GM23248 (cell line): ENCODE data around the genes TET3, C2orf81, INO80B and TLX2.

DNA sequence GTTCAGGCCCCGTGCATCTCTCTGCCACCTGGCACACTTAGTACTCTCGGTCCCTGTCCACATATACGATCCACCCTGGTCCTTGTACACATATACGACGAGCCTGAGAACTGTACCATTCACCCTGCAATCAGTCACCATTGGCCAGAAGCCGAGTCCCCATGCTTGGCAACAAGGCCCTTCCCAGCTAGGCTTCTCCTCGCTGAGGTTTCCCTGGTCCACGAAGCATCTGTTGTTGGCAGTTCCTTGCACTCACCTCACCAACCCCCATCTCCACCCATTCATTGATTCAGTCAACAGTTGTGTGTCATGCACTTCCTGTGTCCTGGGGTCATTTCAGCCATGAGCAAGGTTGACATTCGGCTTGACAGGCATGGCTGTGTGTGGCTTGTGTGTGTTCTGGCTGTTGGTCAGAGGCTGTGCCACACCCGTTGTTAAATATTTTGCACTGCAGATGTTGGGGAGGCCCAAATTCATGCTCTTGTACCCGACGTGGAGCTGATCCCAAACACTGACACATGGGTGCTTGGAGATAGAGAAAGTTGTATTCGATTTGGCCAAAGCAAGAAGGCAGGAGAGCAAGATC lies 489 bp upstream of the NAT8 start:
- RAMPAGE, long total RNA: no peak

DNA sequence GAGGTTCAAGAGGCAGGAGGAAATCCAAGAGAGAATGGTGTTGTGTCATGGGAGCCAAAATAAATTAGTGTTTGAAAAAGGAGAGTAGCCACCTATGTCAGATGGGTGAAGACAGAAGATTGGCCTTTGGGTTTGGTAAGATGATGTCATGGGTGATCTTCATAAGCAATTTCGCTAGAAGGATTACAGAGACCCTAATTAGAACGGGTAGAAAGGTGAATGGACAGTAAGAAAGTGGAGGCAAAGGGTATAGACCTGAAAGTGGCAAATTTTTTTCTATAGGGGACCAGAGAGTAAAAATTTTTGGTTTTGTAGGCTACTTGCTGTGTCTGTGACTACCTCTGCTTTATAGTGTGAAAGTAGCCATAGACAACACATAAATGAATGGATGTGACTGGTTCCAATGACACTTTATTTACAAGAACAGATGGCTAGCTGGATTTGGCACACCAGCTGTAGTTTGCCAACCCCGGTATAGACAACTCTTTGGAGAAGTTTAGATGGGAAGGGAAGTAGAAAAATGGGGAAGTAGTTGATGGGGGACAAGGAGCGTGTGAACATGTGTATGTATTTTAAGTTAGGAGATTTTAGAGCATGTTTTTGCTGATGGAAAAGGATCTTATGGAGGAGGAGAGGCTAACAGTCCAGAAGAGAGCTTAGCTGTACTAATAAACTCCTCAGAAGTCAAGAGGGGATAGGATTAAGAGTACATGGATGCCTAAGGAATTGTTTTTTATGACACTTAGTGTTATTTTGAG lies 9.3 kb downstream of the STAMBP start:
- RAMPAGE, long total RNA: no peak

DNA sequence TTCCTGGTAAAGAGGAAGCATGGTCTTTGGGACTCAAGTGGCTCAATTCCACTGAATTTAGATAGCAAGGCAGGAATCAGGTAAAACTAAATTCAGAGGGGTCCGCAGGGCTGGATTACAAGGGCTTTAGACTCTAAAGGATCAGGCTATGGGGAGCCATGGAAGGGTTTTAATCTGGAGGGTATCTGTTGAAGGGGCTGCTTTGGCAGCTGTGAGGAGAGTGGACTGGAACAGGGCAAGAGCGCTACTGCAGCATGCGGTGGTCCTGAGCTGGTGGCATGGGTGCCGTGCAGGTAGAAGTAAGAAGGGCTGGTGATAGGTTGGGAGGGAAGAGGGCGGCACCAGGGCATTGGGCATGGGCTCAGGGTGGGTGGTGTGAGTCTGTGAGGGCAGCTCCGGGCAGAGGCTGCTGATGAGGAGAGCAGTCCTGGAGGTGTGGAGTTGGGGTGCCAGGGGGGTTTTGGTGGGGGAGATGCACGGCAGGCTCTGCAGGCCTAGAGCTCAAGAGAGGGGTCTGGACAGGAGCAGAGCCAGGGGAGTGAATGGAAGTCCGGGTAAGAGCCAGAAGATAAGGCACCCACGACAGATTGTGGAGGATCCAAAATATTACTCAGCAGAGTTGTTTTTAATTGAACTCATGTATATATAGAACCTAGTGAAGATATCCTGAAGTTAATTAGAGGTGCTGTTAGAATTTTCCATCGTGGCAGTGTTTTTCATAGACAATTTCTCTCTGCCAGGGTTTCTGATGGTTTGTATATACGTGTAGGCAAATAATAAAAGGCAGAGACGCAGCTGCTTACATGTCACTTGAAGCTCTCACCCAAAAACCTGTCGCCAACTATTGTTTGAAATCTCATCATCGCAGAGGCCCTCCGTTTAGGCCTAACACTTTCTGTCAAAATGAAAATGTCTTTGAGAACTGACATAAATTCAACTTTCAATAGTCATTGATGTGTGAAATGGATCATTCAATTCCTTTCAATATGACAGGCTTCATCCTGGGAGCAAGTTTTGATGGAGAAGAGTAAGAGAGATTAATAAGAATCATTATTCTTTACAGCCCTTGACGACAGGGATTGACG lies 2.3 kb downstream of the ACTG2 start:
- RAMPAGE, long total RNA: no peak

- RAMPAGE, long total RNA: no peak
These were observed 5.2 kb downstream of the ACTG2 start for GRCh38 chr2:73897731-73898588.

- RAMPAGE, long total RNA: no peak
These were observed 16.0 kb downstream of the ACTG2 start for GRCh38 chr2:73908931-73909130.

GRCh38 chr2:73920517-73920716 lies 6.3 kb upstream of the DGUOK start:
- RAMPAGE, long total RNA: no peak

DNA sequence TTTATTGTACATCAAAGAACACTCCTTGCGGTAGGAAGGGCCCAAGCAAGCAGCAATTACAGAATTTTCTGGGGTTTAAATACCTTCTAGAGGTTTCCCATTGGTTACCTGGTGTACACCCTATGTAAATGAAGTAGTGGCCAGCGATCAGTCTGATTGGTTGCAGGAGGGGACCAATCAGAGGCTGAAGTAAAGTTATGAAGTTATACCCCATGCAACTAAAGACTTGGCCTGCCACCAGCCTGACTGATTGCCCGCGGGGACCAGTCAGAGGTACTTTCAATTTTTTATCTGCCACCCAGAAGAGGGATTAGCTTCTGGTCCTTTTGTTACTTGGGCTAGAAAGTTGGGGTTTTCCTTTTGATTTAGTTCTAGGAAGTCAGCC lies 1.7 kb upstream of the DGUOK start:
- RAMPAGE, long total RNA: no peak

DNA sequence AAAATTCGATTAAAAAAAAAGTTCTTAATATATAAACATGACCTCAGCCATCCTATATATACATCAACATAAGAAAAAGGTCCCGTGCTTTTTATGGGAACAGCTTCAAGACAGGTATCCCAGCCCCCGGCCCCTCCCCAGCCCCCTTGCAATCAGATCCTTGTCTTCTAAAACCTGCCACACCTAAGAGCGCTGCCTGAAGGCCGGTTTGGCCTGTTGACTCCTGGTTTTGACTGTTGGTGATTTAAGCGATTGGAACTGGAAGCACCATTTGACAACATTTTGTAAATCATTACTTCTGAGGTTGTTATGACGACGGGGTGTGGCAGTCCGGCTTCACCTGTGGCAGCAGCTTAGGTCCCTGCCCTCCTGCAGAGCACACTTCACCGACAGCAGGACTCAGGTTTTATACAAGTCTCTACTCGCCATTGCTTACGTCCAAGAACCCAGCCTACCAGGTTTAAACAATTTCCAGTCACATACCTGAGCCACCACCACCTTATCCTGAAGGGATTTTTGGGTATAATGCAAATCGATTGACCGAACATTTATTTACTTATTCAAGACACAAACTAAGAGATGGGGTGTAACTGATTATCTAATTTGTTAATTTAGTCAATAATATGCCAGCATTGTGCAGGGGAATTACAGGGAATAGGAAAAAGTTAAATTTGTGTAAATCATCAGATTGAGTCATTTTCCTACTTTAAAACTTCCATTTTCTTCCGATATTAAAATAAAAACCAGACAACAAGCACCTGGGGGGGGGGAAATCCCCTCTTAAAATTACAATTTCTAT lies 726 bp upstream of the DGUOK start:
- RAMPAGE, long total RNA: no peak

GRCh38 chr2:73951922-73952821 lies 25.5 kb downstream of the DGUOK start:
- RAMPAGE, long total RNA: no peak

DNA sequence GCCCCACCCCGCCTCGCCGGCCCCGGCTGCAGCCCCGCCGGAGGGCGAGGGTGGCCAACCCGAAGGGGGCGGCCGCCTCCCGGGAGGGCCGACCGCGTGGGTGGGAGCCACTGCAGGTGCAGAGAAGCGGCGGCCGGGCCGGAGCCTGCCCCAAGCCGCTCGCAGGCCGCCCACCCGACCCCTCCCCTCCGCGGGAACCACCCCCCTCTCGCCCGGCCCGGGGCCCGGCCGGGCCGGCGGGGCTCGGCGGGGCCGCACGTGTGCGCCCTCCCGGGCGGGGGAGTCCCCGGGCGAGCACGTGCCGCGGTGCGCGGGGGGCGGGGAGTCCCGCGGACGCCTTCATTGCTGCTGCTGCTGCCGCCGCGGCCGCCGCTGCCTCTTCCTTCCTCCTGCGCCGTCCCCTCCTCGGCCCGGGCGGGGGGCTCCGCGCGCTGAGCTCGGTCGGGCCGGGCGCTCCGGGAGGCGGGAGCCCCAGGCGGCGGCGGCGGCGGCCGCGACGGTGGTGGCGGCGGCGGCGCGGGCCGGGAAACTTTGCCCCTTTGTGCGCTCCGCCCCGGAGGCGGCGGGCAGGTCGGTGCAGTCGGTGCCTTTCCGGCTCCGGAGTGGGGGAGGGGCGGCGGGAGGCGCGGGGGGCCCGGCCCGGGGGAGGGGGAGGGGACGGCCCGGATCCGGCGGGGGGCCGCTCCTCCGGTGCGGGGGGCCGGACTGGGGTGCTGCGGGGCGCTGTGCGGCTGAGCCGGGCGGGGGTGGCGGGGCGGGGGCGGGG lies at the start of gene TET3:
Gene TET3, plus strand, starts transcription at position 323 of the 766 bp plus-strand sequence.
- RAMPAGE, long total RNA: no peak

- RAMPAGE, long total RNA: no peak
These were observed 69.2 kb downstream of the TET3 start for GRCh38 chr2:74053978-74054237.

DNA sequence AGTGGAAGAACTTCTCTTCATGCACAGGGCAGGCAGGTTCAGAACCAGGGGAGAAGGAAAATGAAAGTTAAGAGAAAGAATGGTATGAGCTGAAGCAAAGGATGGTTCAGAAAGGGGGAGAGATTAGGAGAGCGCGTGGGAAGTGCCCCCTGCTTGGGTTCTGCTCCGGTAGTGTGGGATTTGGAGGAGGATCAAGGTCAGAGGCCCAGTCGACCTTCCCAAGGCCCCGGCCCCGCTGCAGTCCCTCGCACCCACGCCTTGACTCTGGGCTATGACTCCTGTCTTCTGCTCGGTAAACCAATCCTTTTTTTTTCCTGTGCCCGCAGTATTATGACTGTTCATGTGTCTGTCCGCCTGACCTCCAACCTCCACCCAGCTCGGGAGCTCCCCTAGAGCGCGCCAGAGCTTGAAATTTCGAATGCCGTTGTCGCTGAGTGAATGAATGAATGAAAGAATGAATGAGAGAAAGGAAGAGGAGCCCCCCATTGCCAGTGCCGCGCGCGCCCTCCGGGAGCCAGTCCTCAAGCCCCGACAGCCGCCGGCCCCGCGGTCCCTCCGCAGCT lies 414 bp downstream of the BOLA3 start:
- RAMPAGE, long total RNA: no peak

DNA sequence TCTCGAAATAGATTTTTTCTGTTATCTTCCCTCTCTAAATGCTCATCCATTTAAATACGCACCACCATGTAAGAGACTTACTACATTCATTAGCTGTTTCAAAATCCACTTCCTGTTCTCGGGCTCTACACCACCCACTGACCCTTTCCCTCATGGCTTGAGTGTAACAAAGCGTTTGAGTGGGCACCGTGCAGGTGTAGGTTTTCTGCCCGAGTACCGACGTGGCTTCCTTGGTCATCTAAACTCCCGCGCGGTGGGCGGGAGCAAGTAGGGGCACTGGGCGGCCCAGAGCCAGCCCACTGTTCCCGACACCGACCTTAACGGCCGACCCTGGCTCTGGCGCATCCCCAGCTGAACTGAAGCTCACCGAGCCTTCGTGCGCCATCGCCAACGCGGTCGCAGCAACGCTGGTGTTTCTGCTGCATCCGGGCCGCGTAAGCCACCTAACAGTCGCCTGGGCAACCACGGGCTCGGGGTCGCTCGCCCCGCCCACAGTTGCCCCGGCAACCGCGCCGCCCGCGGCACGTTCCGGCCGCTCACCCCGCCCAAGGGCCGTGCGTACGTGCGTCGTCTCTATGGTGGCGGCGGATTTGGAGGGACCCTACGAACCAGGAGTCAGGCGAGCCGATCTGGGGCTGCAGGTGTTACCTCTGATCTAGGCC lies at the start of gene C2orf81:
Gene C2orf81, minus strand, starts transcription at position 444 of the 662 bp plus-strand sequence.
- RAMPAGE, long total RNA: no peak

GRCh38 chr2:74452349-74452914 lies 2.5 kb upstream of the INO80B start:
- RAMPAGE, long total RNA: no peak

GRCh38 chr2:74454563-74455656 lies at the start of gene INO80B:
TSS of gene INO80B (plus strand) at chr2:74455087.
- RAMPAGE, long total RNA: start-site peak on the plus strand at chr2:74455094-74455130, 23 and 58 reads in 2 replicates

DNA sequence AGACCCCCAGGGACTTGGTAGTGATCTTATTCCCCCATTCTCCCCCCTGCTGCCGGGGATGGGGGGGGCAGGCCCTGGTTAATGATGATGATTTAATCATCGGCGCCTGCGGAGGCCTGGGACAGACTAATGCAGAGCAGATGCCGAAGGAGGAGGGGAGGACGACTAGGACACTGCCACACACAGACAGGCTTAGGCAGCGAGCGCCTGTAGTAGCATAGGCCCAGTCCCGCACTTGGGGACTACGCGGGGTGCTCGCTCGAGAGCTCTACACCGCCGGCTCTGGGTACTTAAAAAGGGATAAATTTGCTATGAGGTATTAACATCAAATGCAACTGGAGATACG lies 684 bp upstream of the PCGF1 start:
- RAMPAGE, long total RNA: no peak

DNA sequence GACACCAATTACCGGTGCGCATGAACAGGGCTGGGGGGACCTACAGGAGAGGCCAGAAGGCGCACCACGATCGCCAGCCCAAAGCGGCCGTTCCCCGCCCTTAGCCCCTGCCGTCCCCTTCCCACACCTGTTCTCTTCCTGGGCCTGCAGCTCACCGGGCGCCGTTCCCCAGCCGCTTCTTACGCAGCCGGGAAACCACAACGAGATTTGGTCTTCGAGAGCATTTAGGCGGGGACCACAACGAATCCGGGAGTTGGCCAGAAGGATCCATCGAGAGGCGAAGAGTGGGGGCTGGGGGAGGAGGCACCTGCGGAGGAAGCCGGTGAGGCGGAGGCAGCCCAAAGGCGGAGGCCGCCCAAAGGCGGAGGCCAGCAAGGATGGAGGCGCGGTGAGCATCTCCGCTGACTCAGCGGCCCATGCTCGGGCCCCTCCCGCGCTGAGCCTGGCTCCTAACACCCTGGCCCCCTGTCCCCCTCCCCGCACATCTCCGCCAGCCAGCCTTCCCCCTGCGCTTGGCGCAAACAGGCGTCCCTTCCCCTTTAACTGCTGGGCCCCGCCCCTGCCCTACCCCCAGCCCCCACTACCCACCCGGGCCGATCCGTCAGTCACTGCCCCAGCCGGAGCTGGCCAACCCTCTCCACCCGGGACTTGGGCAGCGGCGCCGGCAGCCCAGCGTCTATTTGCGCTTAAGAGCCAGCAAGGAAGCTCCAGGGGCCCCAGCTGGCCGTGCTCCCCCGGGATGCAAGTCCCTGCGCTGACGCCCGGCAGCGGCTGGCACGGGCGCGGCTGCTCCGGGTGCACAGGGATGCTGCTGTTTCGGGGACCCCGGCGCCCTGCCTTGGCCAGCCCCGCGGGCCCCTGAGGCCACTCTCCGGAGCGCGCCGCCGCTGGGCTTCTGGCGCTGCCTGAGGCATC lies at the start of gene TLX2:
Gene TLX2, plus strand, starts transcription at position 604 of the 915 bp plus-strand sequence.
- RAMPAGE, long total RNA: no peak

GRCh38 chr2:74529040-74529580 lies 396 bp downstream of the AUP1 start:
- RAMPAGE, long total RNA: no peak

DNA sequence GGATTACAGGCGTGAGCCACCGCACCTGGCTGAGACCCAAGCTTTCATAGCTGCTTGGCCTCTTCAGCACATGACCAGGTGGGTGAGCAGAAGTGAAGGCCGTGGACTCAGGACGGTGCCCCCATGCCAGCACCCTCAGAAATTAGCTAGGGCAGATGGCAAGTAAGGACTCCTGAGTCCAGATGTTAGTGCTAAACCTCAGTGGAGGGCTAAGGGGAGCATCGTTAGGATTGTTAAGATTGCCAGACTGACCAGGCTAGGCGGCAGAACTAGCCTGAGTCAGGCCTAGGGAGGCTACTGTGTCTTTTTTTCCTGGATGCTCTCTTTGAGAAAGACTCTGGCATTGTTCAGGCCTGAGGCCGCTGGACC lies 10.4 kb downstream of the HTRA2 start:
- RAMPAGE, long total RNA: no peak

DNA sequence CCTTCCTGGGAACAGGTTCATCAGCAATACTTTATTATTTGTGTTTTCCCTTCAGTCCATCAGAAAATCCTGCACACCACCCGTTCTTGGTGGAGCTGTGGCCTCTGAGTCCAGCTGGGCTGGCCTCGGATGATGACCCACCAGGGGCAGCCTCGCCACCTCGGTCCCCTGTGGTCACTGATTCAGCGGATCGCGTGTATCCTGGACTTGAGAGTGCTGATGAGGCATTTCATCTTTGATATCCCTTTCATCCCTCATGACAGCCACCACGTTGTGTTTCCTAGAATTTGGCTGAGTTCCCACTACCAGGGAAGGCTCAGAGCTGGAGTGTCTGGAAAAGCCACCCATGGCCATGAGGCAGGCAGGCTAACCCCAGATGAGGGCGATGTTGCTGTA lies 31.3 kb downstream of the HK2 start:
- RAMPAGE, long total RNA: no peak